Measurements from ENCODE around the genes ABCF1, C6orf136 and TUBB.

GRCh38 chr6:29940973-29941452 lies 1.3 kb upstream of the HLA-A start:
- PRO-cap, result unidirectional peak, plus-strand start at chr6:29941294

DNA sequence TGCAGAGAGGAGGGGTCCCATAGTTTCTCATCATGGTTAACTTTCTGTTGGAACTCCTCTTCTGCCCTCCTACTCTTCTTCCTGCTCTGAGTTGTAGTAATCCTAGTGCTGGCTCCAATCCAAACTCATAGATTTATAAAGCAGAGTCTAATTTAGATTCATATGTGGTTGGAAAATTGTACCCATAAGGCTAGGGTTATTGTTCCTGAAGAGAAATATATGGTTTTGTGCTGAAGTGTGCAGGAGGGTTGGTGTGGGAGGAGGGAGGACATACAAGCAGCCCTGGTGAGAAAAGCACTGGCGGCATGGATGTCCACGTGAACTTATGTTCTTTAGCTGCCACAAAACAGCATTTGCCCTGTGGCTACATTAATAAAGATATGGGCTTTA lies 3.9 kb downstream of the HLA-A start:
- PRO-cap, result no peak

GRCh38 chr6:30155129-30155548 lies 5.9 kb downstream of the TRIM10 start:
- PRO-cap, result no peak

GRCh38 chr6:30283136-30284092 lies 43.3 kb upstream of the TRIM39 start:
- PRO-cap, result no peak

DNA sequence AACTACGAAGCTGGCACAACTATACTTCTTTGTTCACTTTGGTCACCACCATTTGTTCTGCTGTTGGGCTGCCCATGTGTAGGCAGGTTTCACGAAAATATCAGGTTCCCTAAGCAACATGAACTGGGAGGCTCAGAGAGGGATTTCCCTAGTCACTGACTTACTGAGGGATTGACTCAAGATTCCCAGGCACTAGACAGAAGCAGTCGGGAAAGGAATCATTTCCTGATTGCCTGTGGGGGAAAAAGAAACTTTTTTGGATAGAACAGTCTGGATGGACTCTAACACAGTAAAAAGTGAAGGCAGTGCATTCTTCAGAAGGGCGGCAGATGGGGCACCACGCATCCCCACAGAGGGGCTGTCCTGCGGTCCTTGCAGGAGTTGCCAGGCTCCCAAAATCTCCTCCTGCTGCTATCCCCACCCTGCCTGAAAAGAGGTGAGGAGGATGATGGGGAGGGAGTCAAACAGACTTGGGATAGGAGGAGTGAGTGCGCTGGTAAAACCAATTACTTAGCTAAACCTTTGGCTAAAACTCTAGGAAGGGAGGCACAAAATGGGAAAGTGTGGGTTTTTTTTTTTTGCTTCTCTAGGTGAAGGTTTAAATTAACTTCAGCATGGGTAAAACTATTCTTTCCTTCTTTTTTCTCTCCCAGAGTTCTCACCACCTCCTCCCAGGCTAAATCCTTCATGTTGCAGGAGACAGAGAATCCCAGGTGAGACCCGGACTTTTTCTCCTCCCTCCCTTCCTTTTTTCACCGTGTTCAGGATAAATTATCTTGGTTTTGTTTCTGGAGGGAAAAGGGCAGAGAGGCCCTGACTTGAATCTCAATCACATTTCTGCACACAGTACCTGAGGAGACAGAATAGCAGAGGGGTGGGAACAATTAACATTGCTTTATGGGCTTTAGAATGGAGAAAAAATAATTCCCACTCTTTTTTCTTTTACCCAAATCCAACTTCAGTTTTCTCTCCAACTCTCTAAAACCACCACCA lies 34.7 kb upstream of the TRIM39 start:
- PRO-cap, result no peak

DNA sequence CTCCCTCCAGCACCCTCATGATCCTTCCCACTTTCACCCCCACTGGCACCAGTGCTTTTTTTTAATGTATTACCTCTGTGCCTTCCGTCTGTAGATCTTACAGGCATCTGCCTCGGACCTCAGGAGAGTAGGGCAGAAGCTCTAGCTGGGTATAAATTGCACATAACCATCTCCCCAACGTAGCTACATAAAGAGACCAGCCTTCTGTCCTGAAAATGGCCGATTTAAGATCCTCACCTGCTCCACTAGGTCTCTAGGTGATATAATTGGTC lies 330 bp upstream of the RPP21 start:
- PRO-cap, result no peak

DNA sequence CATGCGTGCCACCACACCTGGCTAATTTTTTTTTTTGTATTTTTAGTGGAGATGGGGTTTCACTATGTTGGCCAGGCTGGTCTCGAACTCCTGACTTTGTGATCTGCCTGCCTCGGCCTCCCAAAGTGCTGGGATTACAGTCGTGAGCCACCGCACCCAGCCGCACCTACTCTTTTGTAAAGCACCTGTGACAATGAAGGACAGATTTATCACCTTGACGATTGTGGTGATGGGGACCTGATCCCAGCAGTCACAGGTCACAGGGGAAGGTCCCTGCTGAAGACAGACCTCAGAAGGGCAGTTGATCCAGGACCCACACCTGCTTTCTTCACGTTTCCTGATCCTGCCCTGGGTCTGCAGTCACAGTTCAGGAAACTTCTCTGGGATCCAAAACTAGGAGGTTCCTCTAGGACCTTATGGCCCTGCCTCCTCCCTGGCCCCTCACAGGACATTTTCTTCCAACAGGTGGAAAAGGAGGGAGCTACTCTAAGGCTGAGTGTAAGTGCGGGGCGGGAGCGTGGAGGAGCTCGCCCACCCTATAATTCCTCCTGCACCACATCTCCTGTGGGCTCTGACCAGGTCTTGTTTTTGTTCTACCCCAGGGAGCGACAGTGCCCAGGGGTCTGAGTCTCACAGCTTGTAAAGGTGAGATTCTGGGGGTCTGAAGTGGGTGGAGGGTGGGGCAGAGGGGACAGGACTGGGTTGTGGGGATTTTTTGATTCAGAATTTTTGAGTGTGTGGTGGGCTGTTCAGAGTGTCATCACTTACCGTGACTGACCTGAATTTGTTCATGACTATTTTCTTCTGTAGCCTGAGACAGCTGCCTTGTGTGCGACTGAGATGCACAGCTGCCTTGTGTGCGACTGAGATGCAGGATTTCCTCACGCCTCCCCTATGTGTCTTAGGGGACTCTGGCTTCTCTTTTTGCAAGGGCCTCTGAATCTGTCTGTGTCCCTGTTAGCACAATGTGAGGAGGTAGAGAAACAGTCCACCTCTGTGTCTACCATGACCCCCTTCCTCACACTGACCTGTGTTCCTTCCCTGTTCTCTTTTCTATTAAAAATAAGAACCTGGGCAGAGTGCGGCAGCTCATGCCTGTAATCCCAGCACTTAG lies 3.0 kb downstream of the HLA-E start:
- PRO-cap, result unidirectional peak, plus-strand start at position 254 of the sequence

- PRO-cap, result bidirectional peak, plus-strand start at chr6:30516314, minus-strand start at chr6:30516196; bidirectional peak, plus-strand start at chr6:30516680, minus-strand start at chr6:30516590
These were observed 26.9 kb downstream of the HLA-E start for GRCh38 chr6:30515915-30516849.

DNA sequence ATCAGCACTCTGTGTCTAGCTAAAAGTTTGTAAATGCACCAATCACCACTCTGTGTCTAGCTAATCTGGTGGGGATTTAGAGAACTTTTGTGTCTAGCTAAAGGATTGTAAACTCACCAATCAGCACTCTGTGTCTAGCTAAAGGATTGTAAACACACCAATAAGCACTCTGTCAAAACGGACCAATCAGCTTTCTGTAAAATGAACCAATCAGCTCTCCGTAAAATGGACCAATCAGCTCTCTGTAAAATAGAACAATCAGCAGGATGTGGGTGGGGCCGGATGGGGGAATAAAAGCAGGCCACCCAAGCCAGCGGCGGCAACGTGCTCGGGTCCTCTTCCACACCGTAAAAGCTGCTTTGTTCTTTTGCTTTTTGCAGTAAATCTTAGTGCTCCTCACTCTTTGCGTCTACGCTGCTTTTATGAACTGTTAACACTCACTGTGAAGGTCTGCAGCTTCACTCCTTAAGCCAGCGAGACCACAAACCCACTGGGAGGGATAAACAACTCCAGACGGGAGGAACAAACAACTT lies 29.1 kb downstream of the HLA-E start:
- PRO-cap, result no peak

DNA sequence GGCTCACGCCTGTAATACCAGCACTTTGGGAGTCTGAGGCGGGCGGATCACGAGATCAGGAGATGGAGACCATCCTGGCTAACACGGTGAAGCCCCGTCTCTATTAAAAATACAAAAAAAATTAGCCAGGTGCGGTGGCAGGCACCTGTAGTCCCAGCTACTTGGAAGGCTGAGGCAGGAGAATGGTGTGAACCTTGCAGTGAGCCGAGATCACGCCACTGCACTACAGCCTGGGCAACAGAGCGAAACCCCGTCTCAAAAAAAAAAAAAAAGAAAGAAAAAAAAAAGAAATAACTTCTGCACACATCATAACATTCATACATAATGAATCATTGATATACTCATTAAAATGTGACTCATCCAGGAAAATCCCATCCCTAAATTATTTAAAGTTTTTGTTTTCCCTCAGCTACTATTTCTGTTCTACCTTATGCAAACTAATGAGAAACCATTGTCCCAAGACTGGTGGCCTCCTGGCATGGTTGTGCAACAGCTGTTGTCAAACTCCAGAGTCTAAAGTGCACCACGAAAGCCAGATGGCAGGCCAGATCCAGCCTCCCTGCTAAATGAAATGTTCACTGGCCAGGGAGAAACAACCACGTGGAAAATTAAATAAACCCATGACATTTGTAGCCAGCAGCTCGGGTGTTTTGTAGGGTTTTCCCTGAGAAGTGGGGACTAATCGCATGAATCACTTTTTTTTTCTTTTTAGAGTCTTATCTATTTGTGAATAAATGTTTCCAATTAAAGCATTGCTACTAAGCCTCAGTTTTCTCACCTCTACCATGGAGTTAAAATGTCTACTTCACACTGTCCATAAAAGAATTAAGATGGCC lies 28.4 kb downstream of the GNL1 start:
- PRO-cap, result no peak

DNA sequence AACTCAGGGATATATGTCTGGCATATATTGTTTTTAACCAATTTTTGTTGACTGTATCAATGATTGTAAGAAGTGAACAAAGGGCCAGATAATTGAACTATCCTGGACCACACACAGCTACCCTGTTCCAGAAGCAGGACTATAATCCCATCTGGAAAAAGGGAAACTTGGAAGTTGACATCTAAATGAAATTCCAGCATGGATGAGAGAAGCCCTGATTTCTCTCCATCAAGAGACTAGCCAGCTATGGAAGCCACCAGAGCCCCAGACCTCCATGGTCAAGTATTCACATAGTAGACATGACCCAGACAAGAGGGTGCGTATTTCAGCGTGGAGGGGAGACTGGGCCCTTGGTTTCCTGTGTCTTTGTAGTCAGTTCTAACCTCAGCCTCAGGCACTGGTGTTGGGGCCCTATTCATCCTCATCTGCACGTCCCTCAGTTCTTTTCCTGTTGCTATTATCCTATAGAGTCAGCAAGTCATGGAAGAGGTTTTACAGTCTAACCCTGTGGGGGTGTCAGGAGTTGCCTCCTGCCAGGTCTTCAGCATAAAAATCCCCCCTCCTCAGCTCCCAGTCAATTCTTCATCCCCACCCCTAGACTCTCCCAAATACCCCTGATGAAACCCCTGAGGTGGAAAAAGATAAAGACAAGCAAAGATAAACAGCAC lies 12.5 kb downstream of the GNL1 start:
- PRO-cap, result no peak

DNA sequence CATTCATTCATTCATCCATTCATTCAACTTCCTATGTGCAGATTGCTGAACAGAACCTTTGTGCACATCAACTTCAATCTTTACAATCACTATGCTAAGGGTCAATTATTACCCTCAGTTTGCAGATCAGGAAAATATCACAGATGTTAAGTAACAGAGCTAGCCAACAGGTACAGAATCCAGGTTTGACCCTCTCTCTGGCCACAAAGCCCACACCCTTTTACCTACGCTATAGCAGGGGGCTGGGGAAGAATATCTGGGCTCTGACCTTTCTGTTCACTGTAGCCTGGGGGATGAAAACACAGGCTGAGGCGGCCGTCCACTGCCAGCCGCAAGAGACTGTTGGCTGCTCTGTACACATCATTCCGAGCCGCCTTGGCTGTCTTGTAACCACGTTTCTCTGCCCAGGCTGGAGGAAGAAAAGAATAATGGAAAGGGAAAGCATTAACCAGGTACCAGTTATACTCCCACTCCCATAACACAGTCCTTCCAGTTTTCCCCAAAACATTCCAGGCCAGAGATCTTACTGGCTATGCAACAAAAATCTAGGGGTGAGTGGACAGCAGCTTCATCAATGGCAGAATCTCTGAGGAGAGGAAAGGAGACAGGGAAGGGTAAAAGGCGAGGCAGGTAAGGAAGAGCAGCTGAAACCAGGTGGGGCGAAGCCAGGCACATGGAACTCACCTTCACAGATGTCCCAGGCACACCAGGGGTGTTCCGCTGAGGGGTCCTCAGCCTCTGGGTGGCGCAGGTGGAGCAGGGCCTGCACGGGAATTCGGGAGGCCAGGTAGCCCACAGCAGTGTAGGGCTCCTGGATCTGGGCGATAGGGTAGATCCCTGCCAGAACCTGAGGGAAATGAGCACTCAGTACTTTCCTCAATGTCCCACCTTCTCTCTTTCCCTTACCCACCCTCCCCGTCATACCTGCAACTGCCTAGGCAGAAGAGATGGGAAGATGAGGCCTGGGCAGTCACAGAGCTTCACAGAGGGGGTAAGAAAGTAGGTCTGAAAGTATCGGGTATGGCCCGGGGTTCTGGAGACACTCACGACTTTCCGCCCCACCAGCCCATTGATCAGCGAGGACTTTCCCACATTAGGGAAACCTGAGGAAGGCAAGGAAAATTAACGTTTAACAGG lies 9.5 kb downstream of the GNL1 start:
- PRO-cap, result no peak

DNA sequence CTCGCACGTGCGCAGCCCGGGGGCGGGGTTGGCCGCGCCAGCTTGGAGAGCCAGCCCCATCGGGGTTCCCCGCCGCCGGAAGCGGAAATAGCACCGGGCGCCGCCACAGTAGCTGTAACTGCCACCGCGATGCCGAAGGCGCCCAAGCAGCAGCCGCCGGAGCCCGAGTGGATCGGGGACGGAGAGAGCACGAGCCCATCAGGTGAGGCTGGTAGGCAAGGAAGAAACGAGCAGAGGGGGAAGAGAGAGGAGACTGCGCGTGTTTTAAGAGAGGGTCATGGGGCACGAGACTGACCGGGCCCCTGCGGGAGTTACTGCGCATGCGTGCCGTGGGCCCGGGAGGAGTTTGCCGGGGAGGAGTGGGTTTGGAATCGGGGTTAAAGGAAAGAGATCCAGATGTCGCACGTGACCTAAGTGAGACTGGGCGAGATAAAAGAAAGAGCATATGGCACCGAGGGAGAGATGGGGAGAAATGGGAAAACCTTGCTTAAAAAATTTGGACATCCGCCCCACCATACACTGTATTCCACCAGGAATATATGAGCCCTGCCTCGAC lies at the start of gene ABCF1:
Gene ABCF1, plus strand, starts transcription at position 84 of the 556 bp plus-strand sequence.
- PRO-cap, result bidirectional peak, plus-strand start at position 93 of the sequence, minus-strand start outside the sequence

GRCh38 chr6:30611327-30611971 lies 5.6 kb downstream of the PPP1R10 start:
- PRO-cap, result no peak

DNA sequence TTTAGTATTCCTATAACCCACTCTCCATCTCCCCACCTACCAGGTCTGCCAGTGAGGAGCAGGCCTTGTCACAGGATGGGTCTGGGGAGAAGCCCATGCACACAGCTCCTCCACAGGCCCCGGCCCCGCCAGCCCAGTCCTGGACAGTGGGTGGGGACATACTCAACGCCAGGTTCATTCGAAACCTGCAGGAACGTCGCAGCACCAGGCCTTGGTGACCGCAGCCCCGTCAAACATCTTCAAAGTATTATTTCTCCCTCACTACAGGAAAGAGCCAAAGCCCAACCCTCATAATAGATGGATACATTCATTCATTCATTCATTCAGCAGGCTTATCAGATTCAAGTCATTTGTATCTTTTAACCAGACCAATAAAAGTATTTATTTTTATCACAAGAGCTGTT lies 505 bp upstream of the C6orf136 start:
- PRO-cap, result no peak

GRCh38 chr6:30646830-30647644 lies at the start of gene C6orf136:
Gene C6orf136, plus strand, starts transcription at chr6:30647133.
- PRO-cap, result unidirectional peak, plus-strand start at chr6:30647147; bidirectional peak, plus-strand start at chr6:30647456, minus-strand start at chr6:30647286

- PRO-cap, result unidirectional peak, minus-strand start at chr6:30648269
These were observed 1.2 kb downstream of the C6orf136 start for GRCh38 chr6:30648028-30648589.

- PRO-cap, result bidirectional peak, plus-strand start at chr6:30686159, minus-strand start at chr6:30686061; bidirectional peak, plus-strand start at chr6:30686357, minus-strand start at chr6:30686206
These were observed 831 bp downstream of the PPP1R18 start for GRCh38 chr6:30685306-30686322.

GRCh38 chr6:30719677-30720695 lies at the start of gene TUBB:
Gene TUBB, plus strand, starts transcription at chr6:30720352.
- PRO-cap, result unidirectional peak, minus-strand start at chr6:30719873; bidirectional peak, plus-strand start at chr6:30720357, minus-strand start at chr6:30720119

GRCh38 chr6:30720696-30721908 lies 950 bp downstream of the TUBB start:
- PRO-cap, result bidirectional peak, plus-strand start at chr6:30720958, minus-strand start at chr6:30720940; bidirectional peak, plus-strand start at chr6:30721595, minus-strand start at chr6:30721386

Measured in colonic mucosa (tissue), 1 donor.